ENCODE results near the gene TIPARP.

- PRO-cap: no peak
- RAMPAGE, long total RNA: no peak
Observed at GRCh38 chr3:156455692-156456263, 99.1 kb downstream of the SSR3 start.

GRCh38 chr3:156484206-156484906, 70.6 kb downstream of the SSR3 start:
- PRO-cap: bidirectional peak, plus-strand start at chr3:156484579, minus-strand start at chr3:156484419
- RAMPAGE, long total RNA: no peak

GRCh38 chr3:156553854-156554550, 915 bp downstream of the SSR3 start:
- PRO-cap: no peak
- RAMPAGE, long total RNA: no peak

- PRO-cap: unidirectional peak, plus-strand start at chr3:156644119
- RAMPAGE, long total RNA: no peak
Observed at GRCh38 chr3:156643401-156644252, 30.8 kb upstream of the TIPARP start.

DNA sequence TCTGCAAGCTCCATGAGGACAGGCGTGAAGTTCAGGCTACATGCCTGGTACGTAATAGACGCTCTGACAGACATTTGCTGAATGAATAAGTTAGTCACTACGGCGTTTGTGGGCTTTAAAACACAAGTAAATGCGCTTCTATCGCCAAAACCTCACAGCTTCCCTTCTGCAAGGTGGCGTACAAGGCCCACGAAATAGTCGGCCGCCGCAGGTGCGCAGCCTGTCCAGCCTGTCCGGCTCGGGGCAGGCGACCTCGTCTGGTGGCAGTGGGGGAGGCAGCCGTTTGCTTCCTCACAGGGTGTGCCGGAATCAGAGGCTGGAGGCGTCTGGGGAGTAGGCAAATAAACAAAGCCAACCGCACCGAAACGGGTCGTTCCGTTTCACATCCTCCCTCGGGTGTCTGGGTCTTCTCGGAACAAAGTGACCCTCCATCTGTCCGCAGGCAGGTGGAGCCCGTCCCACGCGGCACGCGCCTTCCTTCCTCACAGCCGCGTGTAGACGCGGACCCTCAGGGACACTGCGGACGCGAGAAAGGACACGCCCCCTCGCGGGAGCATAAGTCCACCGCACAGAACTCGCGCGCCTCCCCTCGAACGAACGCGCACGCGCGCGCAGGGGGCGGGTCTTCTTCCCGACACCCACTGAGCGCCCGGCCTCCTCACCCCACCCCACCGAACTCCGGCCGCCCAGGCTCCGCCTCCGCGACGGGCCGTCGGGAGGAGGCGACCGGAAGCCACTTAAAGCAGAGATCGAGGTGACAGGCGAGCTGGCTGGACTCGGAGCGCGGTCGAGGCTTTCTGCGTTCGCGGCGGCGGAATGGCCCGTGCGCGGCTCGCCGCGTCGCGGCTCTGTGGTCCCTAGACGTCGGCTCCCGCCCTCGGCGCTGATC, at the start of gene TIPARP:
TIPARP (plus strand) TSS at position 745 of the 889 bp plus-strand sequence.
- PRO-cap: bidirectional peak, plus-strand start at position 306 of the sequence, minus-strand start at position 259 of the sequence; bidirectional peak, plus-strand start at position 745 of the sequence, minus-strand start at position 599 of the sequence
- RAMPAGE, long total RNA: start-site peak on the minus strand centred at position 531 of the sequence, 9 bp wide, 20 and 19 reads in 2 replicates

DNA sequence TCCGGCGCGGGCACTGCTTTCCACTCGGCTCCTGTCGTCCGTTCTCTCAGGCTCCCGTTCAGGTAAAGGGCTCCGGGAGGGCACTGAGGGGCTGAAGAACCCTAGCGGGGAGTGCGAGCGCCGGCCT, 208 bp downstream of the TIPARP start:
- PRO-cap: no peak
- RAMPAGE, long total RNA: no peak

DNA sequence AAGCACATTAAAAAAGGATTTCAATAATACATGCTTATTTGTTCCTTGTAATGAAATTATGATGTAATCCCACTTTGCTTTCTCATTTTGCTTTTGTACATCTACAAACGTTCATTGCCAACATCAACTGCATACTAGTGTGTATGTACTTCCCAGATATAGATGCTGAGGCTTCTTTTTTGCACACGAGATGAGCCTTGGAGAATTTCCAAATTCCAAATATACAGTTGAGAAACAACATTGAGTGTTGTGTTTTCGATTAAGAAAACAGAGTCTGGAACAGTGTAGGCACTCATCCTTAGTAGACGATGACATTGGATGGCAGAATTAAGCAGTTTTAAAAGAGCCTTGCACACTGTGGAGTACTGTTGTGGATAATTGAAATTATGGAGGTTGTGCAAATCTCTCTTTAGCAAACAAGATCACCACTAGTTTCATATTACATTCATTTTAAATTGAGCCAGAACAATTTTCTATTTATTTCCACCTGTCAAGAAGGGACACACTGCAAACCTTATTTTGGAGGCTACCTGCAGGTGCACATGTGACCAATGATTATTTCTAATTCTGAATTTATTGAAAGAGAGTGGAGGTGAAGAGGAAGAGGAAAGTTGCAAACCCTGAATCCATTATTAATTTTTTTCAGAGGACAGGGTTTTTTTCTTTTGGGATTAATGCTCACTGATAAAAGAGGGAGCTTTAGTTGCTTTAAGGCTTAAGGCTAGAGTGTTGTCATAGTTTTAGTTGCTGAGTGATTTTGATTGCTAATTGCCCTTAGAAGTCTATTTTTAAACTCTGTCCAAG, 7.5 kb downstream of the TIPARP start:
- PRO-cap: no peak
- RAMPAGE, long total RNA: no peak

DNA sequence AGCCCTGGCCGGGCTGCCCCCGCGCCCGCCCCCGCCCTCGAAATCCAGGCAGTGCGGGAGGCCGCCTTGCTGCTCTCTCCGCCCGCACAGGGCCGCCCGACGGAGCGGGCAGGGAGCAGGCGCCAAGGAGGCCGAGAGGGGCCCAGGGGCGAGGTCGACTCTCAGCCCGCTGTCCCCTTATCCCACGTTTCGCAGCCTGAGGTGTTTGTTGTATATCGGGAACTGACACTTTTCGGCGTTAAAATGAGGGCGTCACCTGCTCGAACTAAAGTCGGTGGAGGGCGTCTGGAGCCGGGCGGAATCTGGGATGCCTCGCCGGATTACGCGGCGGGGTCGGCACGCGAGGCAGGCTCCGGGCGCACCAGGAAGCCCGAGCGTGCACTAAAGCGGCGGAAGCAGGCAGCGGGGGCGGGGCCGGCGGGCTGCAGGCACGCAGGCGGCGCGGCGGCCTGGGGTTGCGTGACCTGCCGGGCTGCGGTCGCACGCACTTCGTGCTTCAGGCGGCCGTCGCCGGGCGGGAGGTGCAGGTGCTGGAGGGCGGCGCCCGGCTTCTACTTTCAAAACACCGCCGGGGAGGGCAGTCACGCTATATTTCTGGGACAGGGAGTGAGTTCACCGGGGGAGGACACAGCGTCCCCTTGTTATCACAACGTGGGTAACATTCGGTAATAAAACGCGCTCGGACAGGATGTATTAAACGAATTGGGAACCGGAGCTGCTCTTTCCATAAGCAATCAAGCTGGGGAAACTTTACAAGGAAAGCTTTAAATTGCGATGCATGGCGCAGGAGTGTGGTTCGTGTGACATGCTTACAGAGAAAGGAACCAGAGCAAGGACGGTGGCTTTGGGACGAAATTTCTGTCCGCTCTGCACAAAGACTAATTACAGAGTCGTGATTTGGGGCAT, 9.3 kb upstream of the LEKR1 start:
- PRO-cap: bidirectional peak, plus-strand start at position 455 of the sequence, minus-strand start at position 354 of the sequence
- RAMPAGE, long total RNA: no peak

- PRO-cap: no peak
- RAMPAGE, long total RNA: no peak
Observed at GRCh38 chr3:156825275-156825854, 788 bp upstream of the LEKR1 start.

DNA sequence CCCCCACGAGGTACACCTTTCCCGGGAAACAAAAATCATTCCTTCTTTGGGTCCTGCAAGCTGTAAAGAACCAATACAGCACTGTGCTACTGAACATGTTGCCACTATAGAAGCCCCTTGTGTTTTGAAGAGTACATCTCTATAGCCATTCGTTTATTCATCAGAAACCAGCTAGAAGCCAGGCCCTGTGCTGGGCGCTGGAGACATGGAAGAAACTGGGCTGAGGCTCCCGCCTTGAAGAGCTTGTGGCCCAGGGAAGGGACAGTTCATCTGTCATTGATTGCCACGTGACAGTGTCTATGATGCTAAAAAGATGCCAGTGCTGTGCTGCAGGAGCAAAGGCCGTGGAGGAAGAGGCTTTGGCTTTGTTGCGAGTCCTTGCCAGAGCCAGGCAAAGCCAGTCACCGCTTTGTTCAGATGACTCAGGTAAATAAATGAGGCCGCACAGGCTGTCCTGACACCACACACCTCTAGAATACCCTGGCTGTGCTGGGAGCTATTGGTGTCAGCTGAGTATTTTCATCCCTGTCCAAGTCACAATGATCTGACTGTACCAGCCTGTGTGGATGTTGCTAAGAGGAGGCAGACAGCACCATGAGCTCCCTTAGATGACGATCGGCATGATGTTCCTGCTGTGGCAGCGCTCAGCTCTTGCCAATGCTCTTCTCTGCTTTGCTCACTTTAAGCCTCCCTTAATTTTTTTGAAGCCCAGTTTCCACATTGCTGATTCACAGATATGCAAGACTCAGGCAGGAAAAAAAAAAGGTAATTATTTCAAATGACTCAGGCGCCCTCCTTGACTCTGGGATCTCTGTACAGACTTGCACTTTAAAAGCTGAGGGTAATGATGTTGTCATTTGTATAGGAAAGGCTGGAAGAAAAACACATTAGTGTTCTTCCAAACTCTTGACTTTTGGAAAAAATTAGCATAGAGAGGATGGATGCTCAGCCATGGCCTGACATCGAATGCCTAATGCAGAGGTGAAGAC, 77.5 kb downstream of the CCNL1 start:
- PRO-cap: no peak
- RAMPAGE, long total RNA: no peak

GRCh38 chr3:157127787-157128181, 32.2 kb downstream of the CCNL1 start:
- PRO-cap: bidirectional peak, plus-strand start at chr3:157128026, minus-strand start at chr3:157127912
- RAMPAGE, long total RNA: no peak

DNA sequence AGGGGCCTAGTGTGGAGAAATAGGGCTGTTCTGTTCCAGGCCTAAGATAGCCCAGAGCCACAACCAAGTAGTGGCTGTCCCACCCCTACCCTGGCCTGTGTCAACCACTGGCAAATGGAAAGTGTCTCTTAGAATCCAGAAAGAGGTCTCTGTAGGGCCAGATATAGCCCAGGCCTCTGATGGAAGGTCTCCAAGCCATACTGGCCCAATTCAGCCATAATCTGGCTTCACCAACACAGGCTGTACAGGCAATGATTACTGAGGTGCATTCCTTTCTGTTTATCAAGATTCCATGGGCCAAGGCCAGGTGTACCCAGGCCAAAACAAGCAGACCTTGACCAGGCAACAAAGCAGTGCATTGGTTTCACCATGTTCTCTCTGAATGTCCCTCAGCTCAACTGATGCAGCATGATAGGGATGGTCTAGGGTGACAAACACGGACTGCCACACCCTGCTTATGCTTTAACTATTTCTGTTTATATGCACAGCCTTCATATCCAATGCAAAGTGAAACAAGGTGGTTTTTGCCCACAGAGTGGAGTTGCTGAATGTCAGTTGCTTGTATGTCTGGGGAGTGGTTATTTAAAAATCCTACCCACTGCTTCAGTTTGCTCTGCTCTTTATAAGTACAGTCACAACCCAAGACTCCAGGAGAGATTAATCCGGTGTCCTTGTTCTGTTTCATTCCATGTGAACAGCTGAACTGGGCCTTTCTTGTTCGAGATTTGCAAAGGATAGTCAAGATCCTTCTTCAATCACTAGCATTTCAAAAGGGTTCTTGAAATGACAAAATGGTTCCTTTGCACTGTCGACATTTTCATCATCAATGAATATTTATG, 25.2 kb downstream of the CCNL1 start:
- PRO-cap: no peak
- RAMPAGE, long total RNA: no peak

DNA sequence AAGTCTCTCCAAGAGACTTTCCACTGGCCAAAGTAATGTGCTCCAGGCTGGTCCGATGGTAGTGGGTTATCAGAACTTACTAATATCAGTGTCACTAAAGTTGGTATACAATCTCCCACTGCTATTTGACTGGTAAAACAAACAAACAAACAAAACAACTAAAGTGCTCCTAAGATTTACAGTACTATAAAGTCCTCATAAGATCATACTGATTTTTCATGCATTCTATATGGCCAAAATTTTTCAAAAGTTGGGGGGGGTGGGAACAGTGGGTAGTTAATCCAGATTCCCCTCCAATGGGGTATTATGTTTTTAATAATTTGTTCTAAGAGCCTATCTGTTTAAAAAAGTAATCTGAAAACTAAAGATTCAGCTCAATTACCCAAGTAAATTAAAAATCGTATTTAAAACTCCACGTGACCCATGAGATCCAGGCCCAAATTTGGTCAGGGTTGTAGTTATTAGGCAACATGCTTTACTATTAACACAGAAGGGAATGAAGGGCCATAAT, 6.4 kb downstream of the CCNL1 start:
- PRO-cap: no peak
- RAMPAGE, long total RNA: no peak

DNA sequence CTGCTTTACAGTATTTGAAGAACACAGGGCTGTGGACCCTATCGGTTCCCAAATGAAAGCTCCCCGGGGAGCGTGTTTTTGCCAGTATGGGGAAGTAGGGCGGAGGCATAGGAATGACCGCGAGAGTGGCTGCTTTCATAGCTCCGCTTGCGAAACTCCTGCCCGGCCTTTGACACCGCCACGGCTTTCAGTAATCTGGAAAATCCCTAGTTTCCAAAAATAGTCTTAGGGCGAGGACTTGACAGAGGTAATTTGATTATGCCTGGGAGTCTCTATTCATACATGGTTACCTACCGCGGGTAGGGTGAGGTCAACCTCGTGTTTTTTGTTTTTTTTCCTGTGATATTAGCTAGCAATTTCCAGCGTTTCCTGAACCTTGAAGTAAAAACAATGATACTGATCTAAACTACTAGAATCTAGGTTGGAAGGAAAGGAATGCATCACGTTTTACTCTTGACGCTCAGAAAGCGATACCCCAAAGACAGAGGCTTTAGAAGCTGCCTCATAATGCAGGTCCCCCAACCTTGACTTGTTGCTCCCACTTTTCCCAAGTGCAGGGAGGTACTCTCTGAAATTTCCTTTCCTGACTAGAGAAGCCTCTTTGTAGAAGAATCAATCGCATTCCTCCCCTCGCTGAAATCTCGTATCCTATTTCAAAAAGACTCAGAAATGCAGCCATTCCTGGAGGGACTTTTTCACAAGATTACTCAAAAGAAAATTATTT, 867 bp upstream of the CCNL1 start:
- PRO-cap: bidirectional peak, plus-strand start at position 412 of the sequence, minus-strand start at position 160 of the sequence
- RAMPAGE, long total RNA: no peak

DNA sequence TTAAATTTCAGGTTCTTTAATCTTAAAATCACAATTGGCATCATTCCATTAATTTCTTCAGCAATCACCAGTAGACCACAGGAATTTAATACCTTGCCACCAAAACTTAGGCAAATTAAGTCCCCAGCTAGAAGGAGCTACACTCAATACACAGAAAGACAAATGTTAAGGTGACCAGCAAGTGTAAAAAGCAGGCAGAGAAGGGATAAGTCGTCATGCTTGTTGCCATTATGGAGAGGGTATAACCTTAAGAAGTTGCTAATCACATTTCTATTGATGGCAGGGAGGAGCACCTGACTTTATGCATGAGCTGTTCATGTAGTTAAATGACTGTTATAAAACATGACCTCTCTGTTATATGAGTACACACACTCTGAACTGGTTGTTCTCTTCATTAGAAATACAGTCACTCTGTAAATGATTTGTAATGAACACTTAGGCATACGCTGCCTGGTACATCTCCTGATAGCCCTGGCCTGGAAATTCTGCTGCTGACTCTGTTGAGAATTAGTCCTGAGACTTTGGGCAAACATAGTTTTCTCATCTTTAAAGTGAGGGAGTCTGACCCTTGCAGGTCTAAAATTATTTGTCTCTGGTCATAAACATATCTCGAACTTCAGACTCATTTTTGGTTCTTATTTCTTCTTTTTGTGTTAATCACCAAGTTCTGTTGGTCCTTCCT, 6.7 kb upstream of the CCNL1 start:
- PRO-cap: no peak
- RAMPAGE, long total RNA: no peak

DNA sequence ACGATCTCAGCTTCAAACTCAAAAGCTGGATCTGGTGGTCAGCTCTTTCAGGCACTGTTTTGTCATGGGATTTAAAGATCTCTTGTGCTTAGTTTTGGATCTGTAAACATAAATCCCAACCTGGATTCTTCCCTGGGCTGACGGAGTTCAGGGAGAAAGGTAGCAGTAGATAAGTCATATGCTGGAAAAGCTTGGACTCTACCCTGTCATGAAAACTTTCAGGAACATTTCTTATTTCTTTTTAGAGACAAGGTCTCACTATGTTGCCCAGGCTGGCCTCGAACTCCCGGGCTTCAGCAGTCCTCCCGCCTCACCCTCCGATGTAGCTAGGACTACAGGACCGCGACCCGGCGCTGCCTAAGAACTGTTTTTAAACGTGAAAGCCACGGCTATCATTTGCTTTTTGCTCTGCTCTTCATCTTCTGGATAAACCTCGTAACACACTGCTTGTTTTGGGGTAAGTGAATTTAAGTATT, 14.2 kb upstream of the CCNL1 start:
- PRO-cap: no peak
- RAMPAGE, long total RNA: no peak

DNA sequence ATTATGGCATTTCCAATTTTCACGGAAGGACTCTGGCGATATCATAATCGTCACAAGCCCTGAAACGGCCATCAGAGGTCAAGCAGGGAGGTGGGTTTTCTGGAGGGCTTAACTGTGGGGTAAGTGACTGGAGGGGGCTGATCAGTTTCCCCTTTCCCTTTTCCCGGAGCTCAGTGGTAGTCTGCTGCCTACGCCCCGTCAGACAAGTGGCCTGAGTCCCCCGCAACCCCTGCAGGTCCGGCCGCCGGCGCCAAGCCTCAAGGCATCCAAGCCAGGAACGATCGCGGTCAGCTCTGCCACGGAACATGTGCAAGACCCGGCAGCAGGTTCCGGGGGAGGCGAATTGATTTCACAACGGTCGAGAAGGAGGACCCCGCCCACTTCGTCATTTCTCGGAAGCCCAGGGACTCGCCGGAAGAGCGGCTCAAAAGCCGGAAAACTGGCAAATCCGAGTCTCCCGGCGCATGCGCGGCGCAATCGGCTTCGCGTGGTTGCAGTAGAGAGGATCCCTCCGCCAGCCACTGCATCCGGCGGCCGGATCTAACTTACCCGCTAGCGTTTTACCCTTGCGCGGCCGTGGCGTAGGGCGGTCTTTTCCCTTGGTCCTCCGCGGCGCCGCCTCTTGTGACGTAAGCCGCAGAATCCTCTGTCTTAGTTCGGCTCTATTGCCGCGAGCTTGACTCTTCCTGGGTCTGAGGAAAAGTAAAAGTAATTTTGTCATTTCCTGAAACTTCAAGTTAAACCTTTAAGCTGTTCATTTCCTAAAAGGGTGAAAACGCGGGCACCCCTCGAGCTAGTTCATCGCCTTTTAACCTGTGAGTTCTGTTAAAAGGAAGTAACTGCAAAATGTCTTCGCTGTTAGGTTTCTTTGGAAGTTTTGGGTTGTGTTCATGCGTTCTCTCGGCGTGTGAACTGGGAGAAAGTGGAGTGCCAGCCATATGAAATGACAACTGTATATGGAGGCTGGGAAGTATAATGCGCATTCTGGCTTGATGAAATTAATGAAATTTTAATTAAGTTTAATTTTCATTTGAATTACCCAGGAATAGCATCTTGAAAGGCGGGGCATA, 15.0 kb upstream of the CCNL1 start:
- PRO-cap: bidirectional peak, plus-strand start at position 649 of the sequence, minus-strand start at position 307 of the sequence
- RAMPAGE, long total RNA: no peak

DNA sequence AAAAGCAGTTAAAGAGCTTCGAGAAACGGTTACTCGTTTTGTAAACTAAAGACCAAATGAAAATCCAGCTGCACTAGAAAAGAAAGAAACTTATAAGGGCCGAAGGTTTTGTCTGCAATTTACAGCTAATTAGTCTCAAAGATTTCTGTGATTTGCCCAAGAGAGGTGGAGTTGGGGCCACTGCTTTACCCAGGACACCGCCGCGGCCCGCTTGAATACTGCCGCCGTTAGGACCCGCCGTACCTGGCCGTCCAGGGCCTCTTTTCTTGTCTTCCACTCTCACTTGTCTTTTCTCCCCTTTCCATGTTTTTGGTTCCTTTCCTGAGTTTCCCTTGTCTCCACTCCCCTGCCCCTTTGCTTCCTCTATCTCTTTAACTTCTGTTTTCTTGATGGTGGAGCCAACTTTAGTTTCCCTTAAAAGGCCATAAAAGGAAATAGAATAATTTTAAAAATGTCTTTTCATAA, 15.7 kb upstream of the CCNL1 start:
- PRO-cap: no peak
- RAMPAGE, long total RNA: no peak

DNA sequence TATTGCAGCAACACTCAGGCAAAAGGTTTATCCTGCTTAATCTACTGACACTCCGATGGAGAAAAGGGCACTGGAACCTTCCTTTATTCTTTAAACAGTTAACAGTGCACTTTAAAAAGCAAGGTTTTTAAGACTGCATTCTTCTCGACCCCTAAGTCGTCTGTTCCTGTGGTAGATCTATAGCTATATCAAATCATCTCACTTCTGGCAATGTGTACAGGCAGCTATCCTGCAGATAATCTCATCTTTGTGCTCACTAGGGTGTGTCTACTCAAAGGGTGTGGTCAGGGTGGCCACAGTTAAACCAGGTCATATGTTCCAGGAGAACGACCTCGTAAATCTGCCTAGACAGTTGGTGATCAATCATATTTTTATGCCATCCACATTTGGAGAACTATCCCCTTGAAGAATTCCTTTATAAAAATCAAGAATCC, 3.1 kb downstream of the VEPH1 start:
- PRO-cap: no peak
- RAMPAGE, long total RNA: no peak

DNA sequence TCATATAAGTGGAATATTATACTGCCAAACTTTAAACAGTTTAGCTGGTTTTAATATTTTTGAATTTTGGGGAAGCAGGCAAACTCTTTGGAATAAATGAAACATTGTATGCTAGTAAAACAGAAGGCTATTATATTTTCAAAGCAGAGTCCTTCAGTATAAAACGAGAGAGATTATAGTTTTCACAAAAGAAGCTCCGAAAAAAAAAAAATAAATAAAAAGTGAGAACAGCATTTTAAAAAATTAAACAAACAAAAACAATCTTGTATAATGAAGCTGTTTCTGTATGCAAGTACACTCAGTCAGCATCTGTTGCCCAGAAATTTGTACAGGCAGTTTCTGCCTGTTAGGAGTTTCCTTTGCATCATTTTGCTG, 287.2 kb downstream of the SHOX2 start:
- PRO-cap: no peak
- RAMPAGE, long total RNA: no peak

All from urinary bladder (tissue), 3 donors.